H7 (cell line): ENCODE results near the genes NPY4R, PTPN20 and ZNF488.

- RAMPAGE, long total RNA: no peak
Measured at GRCh38 chr10:43407089-43407455, 1.9 kb downstream of the HNRNPF start.

GRCh38 chr10:43453437-43454282 is 16.7 kb downstream of the ZNF487 start:
- RAMPAGE, long total RNA: no peak

DNA sequence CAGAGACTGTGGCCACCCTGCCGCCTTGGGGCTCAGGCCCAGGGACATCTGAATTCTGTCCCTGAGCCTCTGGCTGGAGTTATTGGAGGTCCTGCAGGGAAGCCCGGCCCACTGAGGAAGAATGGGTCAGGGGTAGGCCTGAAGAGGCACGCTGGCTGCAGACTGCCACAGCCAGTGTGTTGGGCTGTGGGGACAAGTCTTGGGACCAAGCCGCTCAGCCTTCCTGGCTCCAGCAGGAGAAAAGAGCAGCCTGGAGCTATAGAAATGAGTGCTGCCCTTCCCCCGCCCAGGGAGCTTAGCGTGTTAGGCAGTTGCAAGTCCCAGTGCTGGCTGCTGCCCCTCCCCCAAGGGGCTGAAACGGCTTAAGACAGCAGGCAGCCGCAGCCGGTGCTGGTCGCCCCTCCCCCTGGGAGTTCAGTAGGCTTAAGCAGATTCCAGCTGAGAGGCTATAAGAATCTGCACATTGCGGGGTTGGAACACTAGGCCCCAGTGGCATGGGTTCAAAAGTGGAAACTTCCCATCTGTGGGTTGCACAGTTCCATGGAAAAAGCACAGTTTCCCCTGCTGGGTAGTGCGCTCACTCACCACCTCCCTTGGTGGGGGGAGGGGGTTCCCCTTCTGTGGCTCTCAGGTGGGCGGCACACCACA is 151.3 kb downstream of the CXCL12 start:
- RAMPAGE, long total RNA: no peak

- RAMPAGE, long total RNA: no peak
Measured at GRCh38 chr10:44234172-44234371, 150.8 kb downstream of the CXCL12 start.

DNA sequence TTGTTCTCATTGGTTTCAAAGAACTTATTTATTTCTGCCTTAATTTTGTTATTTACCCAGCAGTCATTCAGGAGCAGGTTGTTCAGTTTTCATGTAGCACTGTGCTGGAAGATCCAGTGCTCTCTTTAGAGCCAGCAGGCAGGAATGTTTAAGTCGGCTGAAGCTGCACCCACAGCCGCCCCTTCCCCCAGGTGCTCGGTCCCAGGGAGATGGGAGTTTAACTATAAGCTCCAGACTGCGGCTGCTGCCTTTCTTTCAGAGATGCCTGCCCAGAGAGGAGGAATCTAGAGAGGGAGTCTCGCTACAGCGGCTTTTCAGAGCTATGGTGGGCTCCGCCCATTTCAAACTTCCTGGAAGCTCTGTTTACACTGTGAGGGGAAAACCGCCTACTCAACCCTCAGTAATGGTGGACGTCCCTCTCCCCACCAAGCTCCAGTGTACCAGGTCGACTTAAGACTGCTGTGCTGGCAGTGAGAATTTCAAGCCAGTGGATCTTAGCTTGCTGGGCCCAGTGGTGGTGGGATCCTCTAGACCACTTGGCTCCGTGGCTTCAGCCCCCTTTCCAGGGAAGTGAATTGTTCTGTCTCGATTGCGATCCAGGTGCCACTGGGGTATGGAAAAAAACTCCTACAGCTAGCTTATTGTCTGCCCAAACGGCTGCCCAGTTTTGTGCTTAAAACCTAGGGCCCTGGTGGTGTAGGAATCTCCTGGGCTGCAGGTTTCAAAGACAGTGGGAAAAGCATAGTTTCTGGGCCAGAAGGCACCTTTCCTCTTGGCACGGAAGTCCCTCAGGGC is 135.4 kb downstream of the CXCL12 start:
- RAMPAGE, long total RNA: no peak

- RAMPAGE, long total RNA: no peak
Measured at GRCh38 chr10:44947521-44948384, 11.8 kb upstream of the RASSF4 start.

DNA sequence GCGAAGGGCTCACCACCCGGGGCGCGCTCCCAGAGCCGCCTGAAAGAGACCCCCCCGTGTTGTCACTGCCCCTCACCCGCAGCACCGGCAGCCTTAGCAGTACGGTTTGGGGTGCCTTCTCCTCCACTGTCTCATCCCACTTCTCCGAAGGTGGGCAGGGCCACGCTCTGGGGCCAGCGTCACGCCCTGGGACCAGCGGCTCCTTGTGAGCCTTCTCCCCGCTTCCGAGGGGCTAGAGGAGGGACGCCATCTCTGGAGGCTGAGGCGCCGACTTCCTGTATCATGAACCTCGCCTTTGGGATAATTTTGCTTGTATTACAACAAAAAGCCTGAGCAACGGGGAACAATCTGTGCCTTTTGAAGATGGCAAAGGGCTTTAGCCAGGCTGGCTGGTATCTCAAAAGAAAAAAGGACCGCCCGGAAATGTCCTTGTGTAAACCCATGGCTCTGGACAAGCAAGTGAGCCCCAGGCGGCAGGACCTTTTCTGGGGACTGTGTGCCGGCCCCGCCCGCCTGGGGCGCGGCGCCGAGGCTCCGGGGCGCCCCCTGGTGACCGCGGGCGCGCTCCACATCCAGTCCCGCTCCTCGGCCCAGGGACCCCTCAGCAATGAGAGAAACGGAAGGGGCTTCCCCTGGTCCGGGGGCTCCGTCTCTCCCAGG is 3.9 kb downstream of the DEPP1 start:
- RAMPAGE, long total RNA: no peak

DNA sequence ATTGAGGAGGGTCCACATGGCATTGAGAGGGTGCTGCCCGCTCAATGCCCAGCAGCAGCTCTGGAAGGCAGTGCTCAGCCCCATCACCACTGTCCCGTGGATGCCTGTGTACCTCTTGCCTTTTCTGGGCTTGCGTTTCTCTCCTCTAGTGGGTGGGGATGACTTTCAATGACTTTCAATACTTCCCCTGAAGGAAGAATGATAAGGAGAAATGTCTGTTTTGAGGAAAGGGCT is 6.8 kb upstream of the ZNF22 start:
- RAMPAGE, long total RNA: no peak

DNA sequence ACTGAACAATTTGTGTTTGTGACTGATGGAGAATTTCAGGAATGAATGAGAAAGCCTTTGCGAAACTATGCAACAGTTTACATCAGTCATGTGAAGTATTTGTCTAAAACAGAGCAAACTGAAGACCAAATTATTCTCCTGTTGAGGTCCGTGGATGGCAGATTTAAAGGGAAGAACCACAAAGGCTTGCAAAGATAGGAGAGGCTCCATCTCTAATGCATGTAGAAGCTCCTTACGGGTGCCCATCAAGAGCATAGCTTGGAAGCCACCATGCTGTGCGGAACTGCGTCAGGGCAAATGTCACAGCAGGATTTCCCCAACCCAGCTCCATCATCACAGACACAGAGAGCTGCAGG is 6.5 kb upstream of the ZNF22 start:
- RAMPAGE, long total RNA: no peak

DNA sequence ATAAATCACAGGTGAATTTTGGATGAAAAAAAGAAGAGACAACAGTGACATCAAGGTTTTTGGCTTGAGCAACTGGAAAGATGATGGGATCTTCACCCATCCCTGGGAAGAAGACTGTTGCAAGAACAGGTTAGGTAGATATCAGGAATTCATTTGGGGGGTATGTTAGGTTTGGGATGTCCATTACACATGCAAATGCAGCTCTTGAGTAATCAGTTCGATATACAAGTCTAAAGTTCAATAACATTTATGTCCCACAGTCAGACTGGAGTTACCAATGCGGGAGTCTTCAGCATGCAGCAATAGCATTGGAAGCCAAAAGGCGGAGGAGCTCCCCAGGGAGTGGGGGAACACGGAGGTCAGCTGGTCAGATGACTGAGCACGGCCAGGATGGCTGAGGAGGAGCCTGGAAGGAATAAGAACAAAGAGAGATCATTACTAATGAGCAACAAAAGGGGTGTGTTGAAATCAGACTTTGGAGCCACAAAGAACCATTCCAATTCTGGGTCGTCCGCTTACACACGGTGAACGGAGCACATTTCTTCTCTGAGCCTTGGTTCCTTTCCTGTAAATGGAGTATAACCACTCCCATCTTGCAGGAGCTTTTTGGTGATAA is 604 bp upstream of the ZNF22 start:
- RAMPAGE, long total RNA: no peak

- RAMPAGE, long total RNA: no peak
Measured at GRCh38 chr10:45410617-45411272, 36.7 kb downstream of the ALOX5 start.

DNA sequence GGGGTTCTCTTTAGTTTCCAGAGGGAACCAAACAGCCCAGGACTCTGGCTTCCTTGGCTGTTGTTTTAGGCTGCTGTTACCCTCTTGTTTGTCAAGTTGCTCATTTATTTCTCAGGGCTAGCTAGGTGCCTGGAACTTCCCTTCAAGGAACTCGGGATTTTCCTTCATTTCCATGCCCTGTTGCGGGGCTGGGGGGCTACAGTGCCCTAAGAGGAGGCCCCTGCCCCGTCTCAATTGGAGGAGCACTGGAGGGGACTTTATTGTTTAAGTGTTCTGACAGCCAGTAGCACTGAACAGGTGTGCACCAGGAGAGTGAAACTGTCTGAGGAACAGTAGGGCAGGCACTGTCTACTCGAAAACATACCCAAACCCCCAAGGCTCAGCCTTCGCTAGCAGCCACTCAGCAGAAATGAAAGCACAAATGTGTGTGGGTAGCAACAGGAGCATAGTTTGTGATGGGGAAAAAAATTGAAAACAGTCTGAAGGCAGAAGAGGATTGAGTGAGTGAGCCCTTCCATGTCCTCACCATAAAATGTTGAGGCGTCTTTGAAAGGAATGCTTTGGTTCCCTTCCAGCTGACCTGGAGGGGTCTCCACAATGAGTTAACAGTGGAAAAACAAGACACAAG is 60.0 kb downstream of the ALOX5 start:
- RAMPAGE, long total RNA: no peak

DNA sequence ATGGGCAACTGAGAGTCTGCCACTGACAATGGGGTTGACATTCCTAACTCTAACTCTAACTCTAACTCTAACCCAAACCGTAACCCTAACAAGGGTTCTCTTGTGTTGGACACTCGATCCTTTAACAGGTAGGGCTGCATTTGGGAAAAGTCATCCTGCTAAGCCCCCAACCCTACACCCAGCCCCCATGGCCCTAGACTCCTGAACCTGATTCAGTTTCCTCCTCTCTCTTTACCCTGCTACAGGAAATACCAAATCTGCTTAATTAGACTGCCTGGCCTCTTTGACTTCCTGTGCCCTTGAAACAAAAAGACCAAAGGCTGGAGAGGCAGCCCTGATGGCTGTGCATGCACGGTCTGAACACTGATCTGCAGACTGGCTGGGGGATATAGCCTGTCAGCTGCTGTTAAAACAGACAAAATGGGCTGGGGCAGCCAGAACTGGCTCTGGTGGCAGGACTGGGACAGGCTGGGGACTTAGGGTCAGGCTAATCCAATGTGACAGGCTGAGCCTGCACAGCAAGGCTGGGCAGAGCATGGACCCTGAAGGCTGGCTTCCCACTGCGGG is 50.9 kb upstream of the MSMB start:
- RAMPAGE, long total RNA: no peak

DNA sequence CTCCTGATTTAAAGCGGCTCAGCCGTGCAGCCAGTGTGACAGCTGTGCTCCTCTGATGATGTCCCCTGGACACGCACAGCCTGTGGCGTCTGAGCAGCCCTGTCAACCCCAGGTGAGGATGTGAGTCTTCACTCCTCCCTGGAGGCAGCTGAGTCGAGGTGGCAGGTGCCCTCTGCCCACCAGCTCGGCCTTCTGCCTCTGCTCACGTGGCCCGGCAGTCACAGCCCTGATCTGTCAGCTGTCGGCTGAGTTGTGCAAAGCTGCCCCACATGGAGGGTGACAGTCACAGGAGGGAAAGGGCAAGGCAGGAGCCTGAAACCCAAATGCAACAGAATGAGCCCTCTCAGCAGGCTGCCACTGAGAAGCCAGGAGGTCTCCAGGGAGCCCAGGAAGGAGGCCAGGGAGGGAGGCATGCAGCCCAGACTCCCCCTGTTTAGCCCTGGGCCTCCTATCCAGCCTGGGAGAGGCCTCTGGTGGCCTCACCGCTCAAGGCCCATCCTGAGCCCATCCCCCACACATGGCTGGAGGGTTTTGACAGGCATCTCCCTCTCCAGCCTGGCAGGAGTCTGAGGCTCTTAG is 13.3 kb downstream of the ANTXRL start:
- RAMPAGE, long total RNA: no peak

- RAMPAGE, long total RNA: no peak
Measured at GRCh38 chr10:46465852-46466086, at the start of gene NPY4R. NPY4R (minus strand) TSS chr10:46465958.

GRCh38 chr10:46911152-46911552 is at the start of gene PTPN20:
PTPN20 (plus strand) TSS chr10:46911428.
- RAMPAGE, long total RNA: no peak

- RAMPAGE, long total RNA: no peak
Measured at GRCh38 chr10:47384103-47384971, at the start of gene ZNF488. ZNF488 (minus strand) TSS chr10:47384293.

DNA sequence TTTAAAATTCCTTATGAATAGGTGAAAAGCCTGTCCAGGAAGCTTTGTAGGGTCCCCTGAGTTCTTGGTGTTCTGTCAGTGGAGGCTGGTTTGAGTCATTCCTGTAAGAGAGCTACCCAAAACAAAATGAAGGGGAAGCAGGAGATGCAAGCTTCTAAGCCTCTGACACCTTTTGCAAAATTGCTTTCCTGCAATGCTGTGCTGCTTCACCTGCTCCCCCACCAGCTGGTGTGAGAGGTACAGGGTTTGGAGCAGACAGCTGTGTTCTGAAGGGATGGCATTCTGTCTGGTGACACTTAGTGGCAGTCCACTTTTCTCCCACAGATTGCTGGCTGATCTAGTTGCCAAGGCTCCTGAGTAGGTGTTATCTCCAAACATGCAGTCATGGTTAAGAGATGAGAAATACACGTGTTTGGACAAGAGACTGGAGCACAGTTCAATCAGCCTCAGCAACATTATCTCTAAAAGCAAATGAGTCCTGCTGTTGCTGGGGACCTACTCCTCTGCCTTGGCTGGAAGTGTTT is 23.8 kb downstream of the NPY4R2 start:
- RAMPAGE, long total RNA: no peak

DNA sequence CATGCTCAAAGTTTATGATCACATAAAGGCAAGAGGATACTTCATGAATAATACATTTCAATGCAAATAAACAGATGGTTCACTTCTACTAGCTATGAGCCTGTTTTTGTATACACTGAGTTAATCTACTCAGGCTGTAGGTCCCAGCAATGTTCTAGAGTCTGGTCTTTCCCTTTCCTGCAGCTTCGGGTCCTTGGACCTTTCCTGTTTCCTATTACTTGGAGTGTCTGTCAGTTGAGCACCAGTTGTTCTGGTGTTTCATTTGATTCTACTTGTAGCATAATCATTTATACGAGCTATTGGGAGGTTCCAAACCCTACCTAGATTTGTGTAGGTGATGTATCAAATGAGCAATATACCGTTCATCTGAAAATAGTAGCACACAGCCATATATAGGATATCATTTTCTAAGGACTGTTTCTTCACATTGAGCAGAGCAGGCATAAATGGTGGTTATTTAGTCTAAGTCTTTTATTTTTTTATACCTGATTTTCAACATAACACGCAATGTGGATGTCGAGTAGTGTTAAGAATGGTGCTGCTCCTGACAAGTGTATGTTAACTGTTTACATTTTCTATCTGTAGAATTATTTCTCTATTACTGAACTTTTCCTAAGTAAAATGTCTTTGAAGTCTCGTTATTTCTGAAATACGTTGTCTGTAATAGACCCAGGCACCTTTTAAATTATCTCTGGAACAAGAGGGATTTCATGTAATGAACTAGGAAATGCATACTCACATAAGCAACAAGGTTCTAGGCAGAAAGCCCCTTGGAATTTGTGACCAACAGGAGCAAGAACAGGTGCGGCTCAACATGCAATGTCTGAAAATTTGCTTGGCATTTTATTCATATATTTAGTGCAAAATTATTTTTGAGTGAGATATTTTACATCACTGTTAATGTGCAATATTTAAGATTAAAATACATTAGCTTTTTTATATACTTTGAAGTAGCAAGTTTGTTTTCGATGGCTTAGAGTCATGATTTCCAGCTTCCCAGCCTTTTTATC is 129.6 kb downstream of the MAPK8 start:
- RAMPAGE, long total RNA: no peak

- RAMPAGE, long total RNA: no peak
Measured at GRCh38 chr10:48476304-48476967, 128.4 kb downstream of the ARHGAP22 start.